Non-pigmented ciliary epithelial cell (primary cell): ENCODE measurements around the genes NXT2, TRPC5OS and AMOT.

- RRBS: no CpG with 5 or more reads among the region's 4 CpGs
Observed at GRCh38 chrX:108738377-108738576, 1.9 kb upstream of the IRS4 start.

- RRBS: 29% methylated on average over 13 of the region's 43 CpGs
Observed at GRCh38 chrX:109053930-109054761, 317.8 kb upstream of the IRS4 start.

GRCh38 chrX:109536397-109537150 lies at the start of gene NXT2:
NXT2 (plus strand) TSS chrX:109536844.
- RRBS: 2% methylated on average over 15 of the region's 34 CpGs

DNA sequence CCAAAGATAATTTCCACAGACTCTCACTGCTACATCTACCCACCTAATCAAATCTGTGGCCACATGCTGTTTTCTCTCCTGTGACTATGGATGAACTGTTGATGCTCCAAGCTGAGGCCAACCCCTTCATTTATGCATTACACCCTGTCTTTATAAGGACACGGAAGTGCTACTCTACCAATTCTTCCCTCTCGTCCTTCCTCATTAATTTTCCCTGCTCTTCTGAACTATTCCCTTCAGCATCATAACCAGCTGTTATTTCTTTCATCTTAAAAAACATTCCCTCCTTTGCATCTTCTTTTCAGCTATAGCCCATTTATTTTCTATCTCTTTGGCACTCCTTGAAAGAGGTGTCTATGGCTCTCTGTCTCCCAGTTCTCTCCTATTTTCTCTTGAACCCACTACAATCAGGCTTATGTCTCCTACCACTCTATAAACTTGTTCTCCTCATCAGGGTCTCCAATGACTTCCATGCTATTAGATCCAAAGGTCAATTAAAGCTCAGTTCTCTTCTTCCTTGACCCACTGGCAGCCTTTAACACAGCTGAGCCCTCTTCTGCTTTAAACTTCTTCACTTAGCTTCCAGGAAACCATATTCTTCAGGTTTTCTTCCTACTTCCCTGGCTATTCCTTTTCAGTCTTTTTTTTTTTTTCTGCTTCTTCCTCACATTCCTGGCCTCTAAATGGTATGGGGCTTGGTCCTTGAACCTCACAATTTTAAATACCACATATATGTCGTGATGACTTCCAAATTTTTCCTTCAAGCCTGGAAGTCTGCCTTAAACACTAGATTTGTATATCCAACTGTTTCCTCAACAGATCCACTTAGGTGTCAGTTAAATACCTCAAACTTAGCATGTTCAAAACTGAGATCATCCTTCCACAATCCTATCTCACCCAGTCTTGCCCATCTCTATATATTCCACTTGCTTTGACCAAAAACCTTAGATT lies 44.6 kb downstream of the ACSL4 start:
- RRBS: no CpG with 5 or more reads among the region's 3 CpGs

DNA sequence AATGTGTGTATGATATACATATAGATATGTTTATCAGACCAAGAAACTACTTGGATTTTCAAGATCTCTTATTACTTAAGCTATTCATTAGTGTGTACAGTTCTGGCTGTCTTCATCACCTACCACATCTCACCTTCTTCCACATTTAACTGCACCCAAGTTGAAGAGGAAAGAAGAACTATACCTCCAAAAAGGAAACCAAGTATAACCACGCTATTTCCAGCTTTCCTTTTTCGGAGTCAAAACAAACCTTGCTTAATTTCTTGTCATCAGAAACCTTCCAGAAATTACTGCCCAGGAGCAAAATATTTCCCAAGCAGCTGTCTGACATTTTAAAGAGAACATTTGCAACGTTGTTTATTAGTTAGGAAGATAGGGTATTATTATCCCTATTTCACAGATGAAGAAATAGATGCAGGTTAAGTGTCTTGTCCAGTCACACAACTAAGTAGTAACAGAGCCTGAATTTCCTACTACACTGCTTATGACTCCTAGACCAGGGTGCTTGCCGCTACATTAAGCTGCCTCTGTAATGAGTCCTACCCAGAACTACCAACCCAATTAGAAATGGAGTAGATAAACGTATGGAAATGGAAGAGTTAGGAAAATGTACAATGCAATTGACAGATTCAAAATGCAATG lies 2.2 kb upstream of the ACSL4 start:
- RRBS: no CpG with 5 or more reads among the region's 5 CpGs

DNA sequence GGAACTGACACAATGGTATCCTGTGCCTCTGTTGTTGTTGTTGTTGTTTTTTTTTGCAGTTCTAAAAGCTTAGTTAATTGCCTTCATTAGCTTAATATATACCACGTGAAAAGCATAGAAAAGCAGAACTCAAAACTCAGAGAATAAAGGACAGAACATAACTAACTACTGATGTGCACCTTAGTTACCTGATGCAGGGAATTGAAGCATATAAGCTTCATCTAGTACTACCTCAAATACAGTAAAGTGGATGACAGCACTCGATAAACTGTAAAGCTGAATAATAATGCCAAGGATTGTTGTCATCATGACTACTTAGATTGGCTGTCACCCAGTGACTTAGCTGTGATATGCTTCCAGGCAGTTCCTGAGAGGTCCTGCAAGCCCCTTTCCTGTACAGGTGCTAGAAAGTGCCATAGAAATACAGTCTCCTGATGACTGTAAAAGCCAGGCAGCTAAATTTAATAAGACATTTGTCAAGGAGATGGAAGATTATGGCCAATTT lies 29.5 kb downstream of the TMEM164 start:
- RRBS: no CpG with 5 or more reads among the region's 2 CpGs

DNA sequence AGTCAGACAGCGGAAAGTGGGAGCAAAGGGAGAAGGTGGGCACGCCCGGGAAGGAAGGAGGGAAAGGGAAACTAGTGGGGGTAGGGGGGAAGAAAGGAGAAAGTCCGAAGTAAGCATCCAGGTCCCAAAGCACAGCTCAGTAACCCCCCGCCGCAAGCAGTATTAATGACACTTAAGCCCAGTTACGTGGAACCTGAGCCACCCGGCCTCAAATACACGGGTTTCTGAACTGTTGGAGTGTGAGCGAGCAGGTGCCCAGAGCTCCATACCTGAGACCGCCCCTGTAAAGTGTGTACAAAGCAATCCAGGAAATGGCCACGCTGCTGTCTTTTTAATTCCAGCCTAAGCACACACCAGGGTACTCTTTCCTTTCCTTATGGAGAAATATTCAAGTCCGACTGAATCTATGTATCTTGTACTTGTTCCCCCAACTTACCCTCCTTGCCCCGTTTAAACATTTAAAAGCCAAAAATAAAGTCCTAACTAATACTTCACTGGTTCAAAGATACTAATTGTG lies 587 bp upstream of the AMMECR1 start:
- RRBS: no CpG with 5 or more reads among the region's 14 CpGs

DNA sequence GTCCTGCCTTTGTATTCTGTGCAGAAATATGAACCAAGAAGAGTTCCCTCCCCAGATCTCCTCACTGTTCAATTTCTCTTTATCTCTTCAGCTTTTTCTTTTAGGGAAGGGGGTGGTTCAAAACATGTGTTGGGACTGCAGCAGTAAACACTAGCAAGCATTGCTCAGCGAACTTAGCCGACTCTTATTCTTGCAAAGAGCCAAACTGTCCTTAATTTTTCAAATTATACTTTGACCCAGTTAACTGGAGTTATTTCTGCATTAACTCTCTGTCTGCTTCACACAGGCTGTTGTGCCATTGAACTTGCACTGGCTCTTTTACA lies 1.6 kb downstream of the CHRDL1 start:
- RRBS: no CpG with 5 or more reads among the region's 2 CpGs

GRCh38 chrX:111618285-111618484 lies 62.8 kb upstream of the ALG13 start:
- RRBS: no CpG with 5 or more reads among the region's 2 CpGs

DNA sequence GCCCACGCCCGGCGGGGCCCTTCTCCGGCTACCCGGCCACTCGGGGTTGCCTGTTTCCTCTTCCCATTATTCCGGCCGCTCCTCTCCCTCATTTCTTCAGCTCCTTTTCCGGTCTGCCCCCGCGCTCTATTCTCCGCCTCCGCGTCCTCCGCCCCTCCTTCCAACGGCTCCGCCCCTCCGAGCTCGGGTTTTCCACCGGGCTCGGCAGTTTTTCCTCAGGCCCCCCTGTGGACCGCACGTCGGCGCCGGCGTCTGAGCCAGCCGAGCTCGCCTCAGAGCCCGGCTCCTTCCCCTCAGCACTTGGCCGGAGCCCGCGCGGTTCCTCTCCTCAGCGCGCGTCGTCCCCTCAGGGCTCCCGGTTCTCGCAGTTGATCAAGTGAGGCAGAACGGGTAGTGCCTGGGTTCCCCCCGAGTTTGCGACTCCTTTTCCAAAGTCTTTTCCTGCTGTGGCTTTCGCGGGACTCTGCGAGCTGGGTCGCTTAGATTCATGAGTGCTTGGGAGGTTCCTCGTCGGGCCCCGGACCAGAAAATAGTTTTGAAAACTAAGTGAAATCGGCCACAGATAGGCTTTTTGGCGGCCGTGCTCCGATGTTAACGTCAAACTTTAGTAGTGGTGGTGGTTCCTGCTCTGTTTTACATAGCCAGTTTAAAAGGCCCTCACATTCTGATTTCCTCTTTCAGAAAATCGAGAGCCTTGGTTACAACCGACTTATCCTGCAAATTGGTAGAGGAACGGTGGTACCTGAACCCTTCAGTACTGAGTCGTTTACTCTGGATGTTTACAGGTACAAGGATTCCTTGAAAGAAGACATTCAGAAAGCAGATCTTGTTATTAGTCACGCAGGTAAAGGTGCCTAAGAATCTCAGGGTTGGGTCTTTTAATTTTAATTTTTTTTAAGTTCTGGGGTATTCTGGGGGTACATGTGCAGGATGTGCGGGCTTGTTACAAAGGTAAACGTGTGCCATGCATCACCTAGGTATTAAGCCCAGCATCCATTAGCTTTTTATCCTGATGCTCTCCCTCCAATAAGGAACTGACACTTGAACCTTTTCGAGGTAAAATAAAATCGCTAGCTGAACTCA lies 822 bp downstream of the ALG13 start:
- RRBS: 2% methylated on average over 29 of the region's 64 CpGs

- RRBS: no CpG with 5 or more reads among the region's 1 CpG
Observed at GRCh38 chrX:111875936-111876268, at the start of gene TRPC5OS. TRPC5OS (plus strand) TSS chrX:111876181.

DNA sequence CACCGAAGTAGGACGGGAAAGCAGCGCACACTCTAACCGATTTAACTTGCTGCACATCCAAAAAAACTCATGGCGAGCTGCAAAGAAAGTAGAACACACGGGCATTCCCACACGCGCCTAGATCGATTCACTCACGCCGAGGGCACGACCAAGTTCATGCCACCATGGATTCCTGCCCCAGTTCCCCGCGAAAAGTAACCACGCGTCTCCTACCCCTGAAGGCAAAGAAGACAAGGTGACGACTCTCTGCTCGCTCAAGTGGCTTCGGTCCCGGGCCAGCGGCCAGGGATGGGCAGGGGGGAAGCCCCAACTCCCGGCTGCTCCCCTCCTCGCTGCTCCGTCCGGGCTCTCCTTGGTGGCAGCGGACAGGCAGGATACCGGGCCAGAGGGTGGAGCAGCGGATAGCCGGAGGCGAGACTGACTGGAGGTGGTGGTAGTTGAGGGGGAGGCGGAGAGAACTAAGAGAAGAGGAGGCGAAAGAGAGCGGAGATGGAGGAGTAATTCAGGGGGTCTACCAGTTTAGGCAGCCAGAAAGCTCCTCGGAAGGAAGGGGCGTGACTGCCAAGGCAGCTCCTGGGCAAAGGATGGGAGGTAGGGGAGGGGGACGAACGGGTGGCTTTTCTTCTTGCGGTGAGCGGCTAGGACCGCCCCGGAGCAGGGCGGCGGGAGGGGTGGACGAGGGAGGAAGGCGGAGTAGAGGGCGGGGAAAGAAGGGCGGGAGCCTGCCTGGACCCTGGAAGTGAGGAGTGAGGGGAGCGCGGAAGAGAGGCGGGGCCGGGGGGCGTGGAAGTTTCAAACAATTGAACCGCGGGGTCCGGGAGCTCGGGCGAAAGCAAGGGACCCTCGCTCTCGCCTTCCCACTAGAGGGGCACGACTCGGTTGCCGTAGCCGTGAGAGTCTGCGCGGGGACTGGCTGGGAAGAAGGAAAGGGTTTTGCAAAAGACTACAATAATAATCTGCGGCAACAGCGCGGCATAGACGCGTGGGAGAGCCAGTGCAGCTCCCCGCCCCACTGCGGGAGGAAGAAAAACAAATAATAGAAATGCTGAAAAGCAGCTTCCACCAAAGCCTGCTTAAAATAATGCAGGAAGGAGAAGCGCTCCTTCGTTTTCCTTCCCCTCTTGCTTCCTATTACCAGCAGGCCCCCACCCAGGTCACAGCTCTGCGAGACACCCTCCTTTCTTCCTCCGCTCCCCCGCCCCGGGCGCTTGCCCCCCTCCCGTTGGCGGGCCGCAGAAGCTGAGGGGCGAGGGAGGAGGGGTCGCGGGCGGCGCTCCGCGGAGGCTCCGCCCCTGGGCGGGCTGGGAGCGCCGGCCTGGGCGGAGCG lies at the start of gene AMOT:
Gene AMOT (minus strand): TSS at position 593 of the 1,327 bp plus-strand sequence.
- RRBS: 4% methylated on average over 6 of the region's 95 CpGs

DNA sequence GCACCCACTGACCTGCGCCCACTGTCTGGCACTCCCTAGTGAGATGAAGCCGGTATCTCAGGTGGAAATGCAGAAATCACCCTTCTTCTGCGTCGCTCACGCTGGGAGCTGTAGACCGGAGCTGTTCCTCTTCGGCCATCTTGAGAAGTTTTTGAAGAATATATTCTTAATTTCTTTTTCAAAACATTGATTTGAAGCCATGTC lies 142.4 kb downstream of the HTR2C start:
- RRBS: no CpG with 5 or more reads among the region's 7 CpGs

DNA sequence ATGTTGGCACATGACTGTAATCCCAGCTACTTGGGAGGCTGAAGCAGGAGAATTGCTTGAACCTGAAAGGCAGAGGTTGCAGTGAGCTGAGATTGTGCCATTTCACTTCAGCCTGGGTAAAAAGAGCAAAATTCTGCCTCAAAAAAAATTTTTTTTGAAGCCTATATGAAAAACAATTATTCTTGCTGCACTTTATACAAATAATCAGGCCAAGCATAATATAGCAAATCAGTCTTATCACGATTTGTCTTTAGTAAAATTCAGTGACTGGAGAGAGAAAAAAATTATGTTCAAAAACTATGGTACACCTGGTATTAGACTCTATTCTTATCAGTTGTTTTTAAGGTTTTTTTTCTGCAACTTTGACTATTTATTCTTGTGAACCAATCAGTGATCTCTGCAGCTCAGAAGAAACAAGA lies 18.3 kb downstream of the IL13RA2 start:
- RRBS: no CpG with 5 or more reads among the region's 1 CpG

- RRBS: no CpG with 5 or more reads among the region's 4 CpGs
Observed at GRCh38 chrX:115625702-115625991, 64.7 kb downstream of the PLS3 start.

GRCh38 chrX:115665108-115665579 lies 104.2 kb downstream of the PLS3 start:
- RRBS: no CpG with 5 or more reads among the region's 12 CpGs

- RRBS: no CpG with 5 or more reads among the region's 28 CpGs
Observed at GRCh38 chrX:115888055-115888483, 282.5 kb upstream of the AGTR2 start.

DNA sequence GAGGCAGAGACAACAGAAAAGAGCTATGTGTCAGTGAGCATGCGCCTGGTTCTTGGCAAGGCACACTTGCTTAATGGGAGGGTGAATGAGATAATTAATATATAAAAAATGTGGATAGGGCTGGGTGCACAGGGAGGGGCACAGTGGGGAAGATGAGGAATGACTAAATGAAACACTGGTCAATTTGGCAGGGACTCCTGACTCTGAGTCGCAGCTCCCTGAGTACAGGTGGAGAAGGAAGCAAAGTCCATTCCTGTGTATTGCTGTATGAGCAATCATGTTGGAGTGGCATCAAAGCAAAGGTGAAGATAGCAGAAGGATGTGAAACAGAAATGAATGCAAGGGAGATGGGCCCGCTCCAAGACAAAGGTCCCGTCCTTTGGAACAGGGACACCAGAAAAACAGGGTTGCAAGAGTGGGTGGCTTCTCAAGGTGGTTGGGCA lies 278.4 kb upstream of the AGTR2 start:
- RRBS: no CpG with 5 or more reads among the region's 4 CpGs

GRCh38 chrX:115892665-115893197 lies 277.8 kb upstream of the AGTR2 start:
- RRBS: no CpG with 5 or more reads among the region's 7 CpGs